Non-pigmented ciliary epithelial cell (primary cell): ENCODE measurements around the gene USP17L19.

DNA sequence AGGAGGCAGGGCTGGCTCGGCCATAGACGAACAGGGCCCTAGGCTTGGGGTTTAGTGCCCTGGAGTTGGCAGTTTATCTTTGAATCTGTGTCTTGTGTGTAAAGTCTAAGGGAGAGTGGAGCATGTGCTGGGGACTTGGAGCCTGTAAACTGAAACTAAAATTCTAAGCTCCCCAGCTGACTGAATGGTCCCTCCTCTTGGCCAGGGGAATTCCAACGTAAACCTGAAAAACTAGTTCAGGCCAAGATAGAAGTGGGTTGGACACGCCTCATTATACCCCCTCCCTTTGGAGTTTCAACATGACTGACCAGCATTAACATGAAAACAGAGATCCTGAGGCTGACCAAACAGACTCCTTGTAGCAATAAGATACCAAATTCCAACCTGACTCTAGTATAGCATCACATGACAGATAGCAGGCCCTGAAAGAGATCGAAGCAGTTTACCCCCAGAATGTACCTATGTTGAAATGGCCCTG, 46.0 kb upstream of the GPR78 start:
- RRBS = no CpG with 5 or more reads among the region's 5 CpGs

DNA sequence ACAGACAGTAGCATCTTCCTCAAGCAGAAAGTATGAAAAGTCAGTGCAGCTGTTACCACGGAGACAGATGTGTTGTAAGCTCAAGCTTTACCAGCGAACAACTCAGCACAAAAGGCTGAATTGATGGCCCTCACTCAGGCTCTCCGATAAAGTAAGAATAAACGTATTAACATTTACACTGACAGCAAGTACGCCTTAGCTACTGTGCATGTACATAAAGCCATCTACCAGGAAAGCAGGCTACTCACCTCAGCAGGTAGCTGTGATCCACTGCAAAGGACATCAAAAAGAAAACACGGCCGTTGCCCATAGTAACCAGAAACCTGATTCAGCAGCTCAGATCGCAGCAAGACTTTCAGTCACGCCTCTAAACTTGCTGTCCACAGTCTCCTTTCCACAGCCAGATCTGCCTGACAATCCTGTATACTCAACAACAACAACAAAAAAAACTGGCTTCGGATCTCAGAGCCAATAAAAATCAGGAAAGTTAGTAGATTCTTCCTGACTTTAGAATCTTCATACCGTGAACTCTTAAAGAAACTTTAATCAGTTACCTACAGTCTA, 97.5 kb upstream of the FAM90A26 start:
- RRBS = no CpG with 5 or more reads among the region's 11 CpGs

GRCh38 chr4:9253145-9253600, at the start of gene USP17L19:
Gene USP17L19, plus strand, starts transcription at chr4:9253378.
- RRBS = no CpG with 5 or more reads among the region's 16 CpGs

- RRBS = 4% methylated on average over 14 of the region's 95 CpGs
Observed at GRCh38 chr4:9532213-9533362, 88.4 kb downstream of the DEFB131A start.

GRCh38 chr4:10072126-10073437, 44.0 kb downstream of the WDR1 start:
- RRBS = no CpG with 5 or more reads among the region's 9 CpGs

DNA sequence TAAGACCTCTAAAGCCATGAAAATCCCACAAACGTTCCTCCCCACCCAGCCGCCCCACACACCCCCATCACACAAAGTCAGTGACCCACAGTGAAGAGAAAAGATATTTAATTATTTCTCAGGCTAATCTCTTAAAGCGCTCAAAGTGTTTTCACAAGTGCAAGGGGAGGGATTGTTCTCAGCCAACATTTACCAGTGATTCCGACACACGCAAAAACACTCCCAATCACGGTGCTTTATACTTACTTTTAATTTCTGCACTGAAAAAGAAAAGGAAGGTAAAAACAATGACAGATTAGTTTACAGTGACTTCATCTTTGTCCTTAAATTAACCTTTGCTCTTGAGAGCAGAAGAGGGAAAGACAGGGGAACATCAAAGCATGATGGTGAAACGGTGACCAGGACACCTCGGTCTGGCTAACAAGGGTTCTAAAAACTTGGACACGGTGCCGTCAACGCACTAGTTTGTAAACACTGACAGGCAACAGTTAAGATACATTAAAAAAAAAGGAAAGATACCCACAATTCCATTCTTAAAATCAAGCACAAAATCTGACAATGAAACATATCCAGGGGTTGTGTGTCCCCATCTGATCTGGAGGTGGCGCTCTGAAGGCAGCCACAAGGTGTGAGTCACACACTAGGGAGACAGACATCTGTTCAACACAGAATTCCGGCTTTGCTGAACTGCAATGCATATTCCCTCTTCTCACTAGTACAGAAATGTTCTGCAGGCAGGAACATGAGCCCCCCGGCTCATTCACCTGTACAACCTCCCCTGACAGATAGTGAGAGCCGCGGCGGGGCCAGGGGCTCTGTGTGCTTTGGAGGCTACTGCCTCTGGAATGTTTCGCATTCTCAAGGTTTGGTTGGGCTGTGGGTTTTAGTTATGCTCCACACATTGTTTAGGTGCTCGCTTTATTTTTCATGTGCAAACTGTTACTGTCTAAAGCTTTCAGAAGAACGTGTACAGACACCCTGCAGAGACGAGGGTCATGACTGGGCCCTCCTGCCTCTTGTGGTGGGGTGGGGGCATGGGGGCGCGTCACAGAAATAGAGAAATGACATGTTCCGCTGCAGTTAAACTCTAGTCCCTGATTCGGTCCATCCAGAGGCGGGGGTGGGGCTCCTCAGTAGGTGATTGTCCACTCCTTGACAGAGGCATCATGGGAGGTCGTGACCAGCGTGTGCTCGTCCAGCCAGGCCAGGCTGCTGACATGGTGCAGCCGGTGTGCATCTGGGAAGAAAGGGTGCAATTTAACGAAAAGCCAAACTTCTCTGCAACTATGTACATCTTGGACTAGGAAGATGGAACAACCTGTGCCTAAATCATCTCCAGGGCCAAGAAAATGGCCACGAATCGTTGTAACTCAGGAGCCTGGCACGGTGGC, 41.9 kb downstream of the WDR1 start:
- RRBS = 31% methylated on average over 2 of the region's 34 CpGs

DNA sequence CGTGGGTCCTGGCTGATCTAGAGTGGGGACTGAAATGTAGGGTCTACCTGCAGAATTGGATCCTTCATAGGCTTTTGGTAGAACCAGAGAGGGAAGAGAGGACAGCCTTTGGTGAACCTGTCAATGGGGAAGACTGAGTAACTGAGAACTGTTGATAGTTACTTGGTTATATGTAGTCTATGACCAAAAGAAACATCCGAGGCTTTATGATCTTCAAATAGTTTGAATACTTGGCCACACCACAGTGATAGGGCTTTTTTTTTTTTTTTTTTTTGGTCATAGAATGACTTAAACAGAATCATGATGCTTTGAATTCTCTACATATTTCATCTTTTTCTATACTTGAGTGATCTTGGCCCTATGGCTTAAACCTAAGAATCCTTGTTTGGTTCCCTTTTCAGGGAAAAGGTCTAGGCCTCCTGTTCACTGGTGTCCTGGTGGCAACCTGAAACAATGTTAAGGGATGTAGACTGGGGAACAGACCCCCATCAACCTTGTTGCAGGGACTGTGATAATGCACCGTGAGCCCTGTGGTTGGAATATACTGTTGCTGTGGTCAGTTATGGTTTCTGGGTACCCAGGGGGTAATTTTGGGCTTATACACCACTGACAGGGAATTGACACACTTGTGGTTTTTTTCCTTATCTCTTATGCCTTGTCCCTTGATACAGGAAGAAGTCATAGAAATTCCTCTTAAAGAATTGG, 63.8 kb upstream of the WDR1 start:
- RRBS = no CpG with 5 or more reads among the region's 3 CpGs

DNA sequence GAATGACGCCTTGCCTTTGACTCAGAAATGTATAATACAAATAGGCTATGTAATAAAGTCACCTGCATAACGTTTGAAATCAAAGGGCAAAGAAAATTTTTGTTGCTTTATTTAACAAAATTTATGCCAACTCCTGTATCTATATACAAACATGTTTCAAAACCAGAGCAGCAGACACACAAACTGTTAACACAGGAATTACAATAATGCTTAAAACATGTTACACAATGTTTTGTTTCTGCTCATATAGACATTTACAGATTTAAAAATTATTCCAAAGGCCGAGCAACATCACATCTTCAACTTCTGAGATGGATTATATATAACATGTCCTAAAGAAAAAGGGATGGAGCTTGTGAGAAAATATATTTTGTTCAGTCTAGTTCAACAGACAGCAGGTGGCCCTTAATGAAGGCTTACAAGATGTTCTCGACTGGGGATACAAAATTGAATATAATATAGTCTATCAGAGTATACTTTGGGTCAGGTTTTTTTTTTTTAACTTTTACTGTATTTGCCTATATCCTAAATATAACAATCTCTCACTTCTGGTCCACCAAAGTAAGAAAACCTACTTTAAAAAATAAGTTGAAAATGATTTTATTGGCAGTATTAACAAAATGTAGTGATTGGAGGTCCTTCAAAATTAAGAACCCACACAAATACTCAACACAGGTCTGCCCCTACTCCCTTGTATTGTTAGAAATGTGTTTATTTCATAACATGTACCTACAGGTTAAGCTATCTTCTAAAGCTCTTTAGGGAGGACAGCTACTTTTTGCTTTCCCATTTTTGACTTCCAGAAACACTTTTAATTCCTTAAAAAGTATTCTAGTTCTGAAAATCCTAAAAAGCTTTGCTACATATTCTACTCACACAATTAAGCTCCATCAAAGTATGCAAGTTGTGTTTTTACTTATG, 17.2 kb downstream of the ZNF518B start:
- RRBS = no CpG with 5 or more reads among the region's 4 CpGs

GRCh38 chr4:10449699-10450336, 7.4 kb downstream of the ZNF518B start:
- RRBS = no CpG with 5 or more reads among the region's 3 CpGs

GRCh38 chr4:10747227-10747675, 62.7 kb upstream of the CLNK start:
- RRBS = no CpG with 5 or more reads among the region's 6 CpGs

DNA sequence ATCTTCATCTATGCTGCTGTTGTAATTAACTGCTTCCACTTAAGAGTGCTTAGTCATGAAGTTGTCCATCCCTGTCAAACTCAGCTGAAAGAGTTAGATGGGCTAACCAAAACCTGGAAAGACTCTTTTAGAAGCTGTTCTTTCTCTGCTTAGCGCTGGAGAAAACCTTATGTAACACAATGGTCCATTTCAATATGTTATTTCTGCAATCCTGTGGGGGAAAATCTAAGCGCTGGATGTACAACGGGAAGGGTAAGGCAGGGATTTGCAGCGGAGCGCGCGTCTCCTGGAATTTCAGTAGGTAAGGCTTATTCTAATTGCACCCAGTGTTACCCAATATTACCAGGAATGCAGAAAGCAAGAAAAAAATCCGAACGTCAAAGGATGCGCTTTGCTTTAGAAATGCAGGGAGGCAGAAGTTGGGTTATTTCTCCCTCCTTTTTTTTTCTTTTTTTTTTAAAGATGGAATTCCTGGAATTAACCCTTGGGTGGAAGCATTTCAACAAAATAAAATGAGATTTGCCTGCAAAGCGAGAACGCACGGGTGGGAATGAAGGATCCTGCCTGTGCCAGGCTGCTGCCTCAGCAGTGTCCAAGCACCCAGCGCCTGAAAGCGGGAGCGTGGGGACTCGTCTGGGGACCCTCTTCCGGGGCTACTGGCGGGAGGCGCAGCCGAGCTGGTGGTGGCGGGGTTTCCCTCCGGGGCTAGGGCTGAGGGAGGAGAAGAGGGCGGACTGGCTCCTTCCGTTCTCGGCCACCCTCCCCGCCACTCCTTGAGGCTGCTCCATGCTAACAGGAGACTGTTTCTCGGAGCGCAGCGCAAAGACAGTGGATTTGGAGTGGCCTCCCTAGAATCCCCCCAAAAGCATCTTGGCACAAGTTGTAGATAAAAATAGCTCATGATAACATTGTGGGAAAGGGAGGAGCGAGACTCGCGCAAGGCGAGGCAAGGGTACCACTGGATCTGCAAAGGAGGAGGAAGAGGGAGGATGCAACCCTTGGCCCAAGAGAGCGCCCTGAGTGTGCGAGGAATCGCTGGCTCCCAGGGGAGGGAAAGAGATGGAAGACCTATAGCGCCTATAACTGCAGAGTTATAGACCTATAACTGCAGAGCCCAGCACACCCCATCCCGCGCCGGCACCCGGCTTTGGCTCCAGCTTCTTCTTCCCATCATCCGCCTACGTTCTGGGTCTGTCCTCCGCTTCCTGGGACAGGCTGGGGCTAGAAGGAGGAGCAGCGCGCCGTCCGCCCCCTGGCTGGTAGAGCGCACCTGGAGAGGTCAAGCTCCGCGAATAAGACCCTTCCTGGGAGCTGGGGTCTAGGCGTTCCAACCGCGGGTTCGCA, 1.6 kb downstream of the HS3ST1 start:
- RRBS = 3% methylated on average over 6 of the region's 56 CpGs

- RRBS = no CpG with 5 or more reads among the region's 5 CpGs
Observed at GRCh38 chr4:11587706-11588184, 159.1 kb upstream of the HS3ST1 start.

DNA sequence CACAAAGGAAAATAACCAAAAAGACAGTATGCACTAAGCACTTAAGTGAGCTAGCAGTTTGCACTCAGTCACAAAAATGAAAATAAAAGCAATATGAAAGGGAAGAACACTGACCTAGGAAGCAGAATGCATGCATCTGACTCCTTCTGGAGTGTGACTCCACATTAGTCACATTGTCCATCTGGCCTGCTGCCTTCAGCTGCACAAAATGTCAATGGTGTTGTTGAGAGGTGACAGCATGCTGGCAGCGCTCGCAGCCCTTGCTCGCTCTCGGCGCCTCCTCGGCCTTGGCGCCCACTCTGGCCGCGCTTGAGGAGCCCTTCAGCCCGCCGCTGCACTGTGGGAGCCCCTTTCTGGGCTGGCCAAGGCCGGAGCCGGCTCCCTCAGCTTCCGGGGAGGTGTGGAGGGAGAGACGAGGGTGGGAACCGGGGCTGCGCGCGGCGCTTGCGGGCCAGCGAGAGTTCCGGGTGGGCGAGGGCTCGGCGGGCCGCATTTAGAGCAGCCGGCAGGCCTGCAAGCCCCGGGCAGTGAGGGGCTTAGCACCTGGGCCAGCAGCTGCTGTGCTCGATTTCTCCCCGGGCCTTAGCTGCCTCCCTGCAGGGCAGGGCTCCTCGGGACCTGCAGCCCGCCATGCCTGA, 874.8 kb downstream of the RAB28 start:
- RRBS = 89% methylated on average over 5 of the region's 33 CpGs

GRCh38 chr4:13173742-13174087, 310.4 kb downstream of the RAB28 start:
- RRBS = no CpG with 5 or more reads among the region's 5 CpGs

DNA sequence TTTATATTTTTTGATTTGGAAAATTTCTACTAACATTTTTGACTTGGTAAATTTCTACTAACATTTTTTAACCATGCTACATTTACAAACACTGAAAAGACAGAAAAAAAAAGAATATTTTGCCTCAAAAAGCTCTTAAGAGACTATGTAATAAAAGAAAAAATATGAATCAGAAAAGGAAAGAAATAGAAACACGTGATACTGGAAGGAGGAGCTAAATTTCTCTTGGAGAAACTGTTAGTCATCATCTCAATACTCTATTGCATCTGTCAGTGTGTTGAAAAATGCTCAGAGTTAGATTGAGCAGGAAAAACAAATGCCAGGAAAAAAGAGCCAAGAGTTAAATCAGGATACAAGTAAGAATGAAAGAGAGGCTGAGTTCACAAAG, 2.6 kb downstream of the RAB28 start:
- RRBS = no CpG with 5 or more reads among the region's 1 CpG

GRCh38 chr4:13531128-13531690, 13.1 kb downstream of the NKX3-2 start:
- RRBS = 5% methylated on average over 6 of the region's 26 CpGs

DNA sequence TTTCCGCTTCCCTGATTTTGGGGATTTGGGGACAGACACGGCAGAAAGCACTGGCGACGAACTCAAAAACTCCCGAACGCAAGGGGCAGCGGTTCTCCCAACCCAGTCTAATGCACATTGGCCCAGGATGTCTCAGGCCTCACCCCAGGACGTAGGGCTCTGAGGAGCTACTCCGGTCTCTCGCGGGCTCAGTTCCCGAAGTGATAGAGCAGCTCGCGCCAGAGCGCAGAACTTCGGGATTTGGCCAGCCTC, 792 bp downstream of the NKX3-2 start:
- RRBS = no CpG with 5 or more reads among the region's 16 CpGs

- RRBS = no CpG with 5 or more reads among the region's 1 CpG
Observed at GRCh38 chr4:13590368-13590612, 37.2 kb downstream of the BOD1L1 start.

DNA sequence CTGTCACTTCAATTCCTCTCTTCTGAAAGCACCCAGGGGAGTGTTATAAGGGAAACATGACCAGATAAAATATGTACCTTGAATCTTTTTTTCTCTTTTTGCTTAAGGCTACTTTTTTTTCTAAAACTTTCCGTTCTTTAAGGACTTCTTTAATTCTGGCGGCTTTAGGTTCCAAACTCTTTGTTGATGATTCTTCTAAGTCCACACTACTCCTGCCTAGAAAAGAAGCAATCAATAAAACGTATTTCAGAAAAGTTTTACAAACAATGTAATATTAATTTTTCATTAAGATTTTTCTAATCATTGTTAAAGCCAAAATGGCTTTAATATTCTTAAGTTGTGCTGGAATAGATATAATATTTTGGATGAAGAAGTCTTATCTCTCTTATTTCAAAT, 19.1 kb downstream of the BOD1L1 start:
- RRBS = no CpG with 5 or more reads among the region's 3 CpGs